ENCODE data around the gene MUC12.

DNA sequence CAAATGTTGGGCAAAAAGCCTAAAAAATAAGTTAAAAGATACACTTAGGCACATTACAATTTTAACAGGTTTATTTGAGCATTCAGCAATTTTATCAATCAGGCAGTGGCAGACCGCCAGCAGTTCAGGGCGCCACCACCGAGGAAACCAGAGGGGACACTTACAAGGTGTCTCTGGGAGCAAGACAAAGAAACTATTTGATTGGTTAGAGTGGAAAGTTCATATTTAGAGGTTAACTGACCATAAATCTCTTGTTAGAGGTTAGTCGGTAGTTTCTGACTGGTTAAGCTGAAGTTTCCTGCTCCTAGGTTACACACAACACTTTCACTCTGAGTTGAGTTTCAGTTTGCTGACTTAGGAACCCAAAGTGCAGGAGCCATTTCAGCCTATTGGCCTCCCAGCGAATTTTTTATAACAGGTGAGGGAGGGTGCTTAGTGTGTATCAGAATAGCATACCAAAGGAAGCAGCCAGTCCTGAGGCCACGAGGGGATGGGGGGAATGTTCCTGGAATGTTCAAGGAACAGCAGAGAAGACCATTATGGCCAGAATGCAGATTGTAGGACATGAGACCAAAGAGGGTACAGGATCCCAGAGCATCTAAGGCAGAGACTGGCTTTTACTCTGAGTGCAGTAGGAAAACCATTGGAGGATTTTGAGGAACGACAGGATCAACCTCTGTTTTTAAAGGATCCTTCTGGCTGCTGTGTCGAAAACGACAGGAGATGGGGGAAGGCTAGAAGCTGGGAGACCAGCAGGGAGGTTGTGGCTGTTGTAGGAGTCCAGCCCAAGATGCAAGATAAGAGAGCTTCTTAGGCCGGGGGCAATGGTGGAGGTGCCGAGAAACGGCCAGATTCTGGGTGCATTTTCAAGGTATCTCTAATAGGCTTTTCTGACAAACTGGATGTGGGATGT is 10.6 kb upstream of the PVRIG start:
- PRO-cap, result no peak

- PRO-cap, result no peak
These were observed 22.9 kb upstream of the PILRB start for GRCh38 chr7:100334957-100335475.

DNA sequence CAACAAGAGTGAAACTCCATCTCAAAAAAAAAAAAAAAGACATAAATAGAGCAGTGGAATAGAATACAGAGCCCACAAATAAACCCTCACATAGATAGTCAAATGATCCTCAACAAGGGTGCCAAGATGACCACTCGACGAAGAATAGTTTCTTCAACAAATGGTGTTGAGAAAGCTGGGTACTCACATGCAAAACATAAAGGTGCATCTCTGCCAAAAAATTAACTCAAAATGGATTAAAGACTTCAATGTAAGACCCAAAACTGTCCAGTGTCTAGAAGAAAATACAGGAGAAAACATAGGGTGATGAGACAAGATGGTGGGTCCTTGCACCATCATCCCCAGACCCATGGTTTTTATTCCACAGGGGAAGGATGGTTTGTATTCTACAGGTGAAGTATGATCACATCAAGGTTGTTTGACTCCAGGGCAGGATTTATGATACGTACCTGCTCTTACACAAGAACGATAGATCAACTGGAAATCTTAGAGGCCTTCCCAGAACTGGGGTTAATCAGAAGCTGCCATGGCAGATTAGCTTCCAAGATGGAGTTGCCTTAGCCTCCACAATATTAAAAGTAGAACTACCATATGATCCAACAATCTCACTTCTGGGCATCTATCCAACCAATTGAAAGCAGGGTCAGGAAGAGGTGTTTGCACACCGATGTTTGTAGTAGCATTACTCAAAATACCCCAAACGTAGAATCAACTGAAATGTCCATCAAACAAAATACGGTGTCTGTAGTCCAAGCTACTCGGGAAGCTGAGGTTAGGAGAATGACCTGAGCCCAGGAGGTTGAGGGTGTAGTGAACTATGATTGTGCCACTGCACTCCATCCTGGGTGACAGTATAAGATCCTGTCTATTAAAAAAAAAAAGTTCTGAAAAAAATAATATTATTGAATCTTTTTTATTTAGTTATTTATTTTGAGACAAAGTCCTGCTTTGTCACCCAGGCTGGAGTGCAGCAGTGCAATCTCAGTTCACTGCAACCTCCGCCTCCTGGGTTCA is 6.5 kb downstream of the PILRB start:
- PRO-cap, result no peak

DNA sequence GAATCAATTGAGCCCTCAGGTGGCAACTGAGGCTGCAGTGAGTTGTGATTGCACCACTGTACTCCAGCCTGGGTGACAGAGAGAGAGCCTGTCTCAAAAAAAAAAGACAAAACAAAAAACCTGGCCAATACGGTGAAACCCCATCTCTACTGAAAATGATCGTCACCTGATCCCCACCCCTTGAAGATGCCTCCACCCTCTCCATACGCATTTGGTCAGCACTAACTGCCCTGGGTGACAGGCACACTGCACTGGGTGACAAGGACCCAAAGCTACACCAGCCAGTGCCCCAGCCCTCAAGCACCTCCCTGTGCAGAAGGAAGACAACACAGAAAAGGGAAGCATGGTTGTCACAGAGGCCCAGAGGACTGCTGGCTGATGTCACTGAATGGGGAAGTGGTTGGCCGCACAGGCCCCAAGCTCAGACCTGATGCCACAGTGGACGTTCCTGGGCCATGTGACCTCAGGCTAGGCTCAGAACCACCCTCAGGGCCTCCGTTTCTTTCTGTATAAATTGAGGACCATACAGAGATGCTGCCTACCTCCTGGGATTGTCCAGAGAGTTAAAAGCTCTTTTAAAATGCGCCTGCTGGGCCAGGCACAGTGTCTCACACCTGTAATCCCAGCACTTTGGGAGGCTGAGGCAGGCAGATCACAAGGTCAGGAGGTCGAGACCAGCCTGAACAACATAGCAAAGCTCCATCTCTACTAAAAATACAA is 4.2 kb upstream of the PILRA start:
- PRO-cap, result no peak

GRCh38 chr7:100433230-100433883 is 2.9 kb downstream of the PPP1R35 start:
- PRO-cap, result no peak

GRCh38 chr7:100435241-100436278 is 737 bp downstream of the PPP1R35 start:
- PRO-cap, result unidirectional peak, plus-strand start at chr7:100435758; unidirectional peak, plus-strand start at chr7:100435770; unidirectional peak, minus-strand start at chr7:100436151

- PRO-cap, result unidirectional peak, plus-strand start at chr7:100473050
These were observed 6.3 kb downstream of the TSC22D4 start for GRCh38 chr7:100472397-100473461.

- PRO-cap, result no peak
These were observed 10.3 kb downstream of the SAP25 start for GRCh38 chr7:100563304-100563832.

DNA sequence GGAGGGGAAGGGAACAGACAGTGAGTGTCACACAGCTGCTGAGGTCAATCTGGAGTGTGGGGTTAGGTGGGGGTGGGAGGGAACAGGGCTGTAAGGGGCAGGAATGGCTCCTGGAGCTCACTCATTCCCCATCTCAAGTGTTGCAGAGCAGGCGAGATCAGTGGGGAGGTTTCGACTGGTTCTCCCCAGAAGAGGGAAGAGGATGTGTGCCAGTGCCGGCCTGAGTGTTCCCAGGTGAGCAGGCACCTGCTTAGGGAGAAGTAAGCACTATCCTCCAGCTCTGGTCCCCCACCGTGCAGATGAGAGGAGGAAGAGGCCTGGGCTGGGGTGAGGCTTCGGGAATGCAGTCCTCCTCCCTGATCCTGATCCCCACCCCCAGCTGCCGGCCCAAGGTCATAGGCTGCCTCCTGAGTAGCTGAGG is 1.4 kb downstream of the LRCH4 start:
- PRO-cap, result bidirectional peak, plus-strand start outside the sequence, minus-strand start at position 368 of the sequence

- PRO-cap, result unidirectional peak, minus-strand start at chr7:100613199
These were observed 709 bp downstream of the MOSPD3 start for GRCh38 chr7:100612679-100613819.

DNA sequence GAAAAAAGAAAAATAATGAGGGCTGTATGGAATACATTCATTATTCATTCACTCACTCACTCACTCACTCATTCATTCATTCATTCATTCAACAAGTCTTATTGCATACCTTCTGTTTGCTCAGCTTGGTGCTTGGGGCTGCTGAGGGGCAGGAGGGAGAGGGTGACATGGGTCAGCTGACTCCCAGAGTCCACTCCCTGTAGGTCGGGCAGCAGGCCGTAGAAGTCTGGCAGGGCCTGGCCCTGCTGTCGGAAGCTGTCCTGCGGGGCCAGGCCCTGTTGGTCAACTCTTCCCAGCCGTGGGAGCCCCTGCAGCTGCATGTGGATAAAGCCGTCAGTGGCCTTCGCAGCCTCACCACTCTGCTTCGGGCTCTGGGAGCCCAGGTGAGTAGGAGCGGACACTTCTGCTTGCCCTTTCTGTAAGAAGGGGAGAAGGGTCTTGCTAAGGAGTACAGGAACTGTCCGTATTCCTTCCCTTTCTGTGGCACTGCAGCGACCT is 2.2 kb downstream of the EPO start:
- PRO-cap, result no peak

DNA sequence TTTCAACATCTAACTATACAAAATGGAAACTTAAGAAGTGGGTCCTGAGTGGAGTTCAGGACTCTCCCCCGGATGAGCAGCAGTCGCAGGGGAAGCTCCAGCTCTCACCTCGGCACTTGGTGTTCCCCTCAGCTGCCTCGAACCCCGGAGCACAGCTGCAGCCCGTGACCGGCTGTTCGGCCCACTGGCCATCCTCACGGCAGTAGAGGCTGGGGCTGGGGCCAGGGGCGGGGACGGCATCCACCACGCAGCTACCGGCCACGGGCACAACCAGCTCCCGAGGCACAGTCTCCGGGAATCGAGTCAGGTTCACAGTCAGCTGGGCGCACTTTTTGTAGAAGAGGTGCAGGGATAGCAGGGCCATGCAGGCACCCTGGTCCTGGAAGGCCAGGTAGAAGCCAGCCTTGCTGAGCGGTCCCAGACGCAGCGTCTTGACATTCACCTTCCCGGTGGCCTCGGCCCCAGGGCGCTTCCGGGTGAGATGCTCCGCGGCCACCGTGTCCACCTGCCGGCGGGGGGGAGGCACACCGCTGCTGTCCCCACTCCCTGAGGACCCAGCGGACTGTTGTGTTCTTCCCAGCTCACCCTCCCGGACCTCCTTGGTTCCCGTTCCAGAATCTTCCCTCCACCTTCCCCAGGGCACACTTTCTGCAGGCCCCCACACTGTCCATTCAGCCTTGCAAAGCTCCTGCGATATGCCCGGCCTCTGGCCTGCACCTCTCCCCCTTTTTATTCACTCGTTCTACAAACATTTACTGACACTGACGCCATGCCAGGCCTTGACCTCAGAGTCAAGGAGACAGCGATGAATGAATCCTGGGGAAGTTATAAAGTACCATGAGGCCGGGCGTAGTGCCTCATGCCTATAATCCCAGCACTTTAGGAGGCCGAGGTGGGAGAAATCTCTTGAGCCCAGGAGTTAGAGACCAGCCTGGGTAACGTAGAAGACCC is 4.9 kb downstream of the EPHB4 start:
- PRO-cap, result no peak

DNA sequence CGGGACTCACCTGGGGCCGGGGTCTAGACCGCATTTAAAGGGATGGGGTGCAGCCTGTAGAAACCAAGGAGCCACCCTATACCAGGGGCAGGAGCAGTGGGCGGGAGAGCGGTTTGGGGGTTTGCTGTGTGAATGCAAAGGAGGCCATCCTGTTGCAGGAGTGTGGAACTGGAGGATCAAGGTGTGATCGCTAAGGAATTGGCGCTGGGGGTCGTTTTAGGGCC is 1.1 kb downstream of the EPHB4 start:
- PRO-cap, result no peak

DNA sequence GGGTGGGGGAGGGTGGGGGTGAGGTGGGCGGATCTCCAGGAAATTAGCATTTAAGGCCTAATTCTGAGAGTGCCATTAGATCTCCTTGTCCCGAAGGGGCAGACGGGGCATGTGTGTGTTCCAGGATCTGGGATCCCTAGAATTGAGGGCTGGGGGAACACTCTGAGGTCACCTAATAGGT is 9.4 kb upstream of the EPHB4 start:
- PRO-cap, result no peak

DNA sequence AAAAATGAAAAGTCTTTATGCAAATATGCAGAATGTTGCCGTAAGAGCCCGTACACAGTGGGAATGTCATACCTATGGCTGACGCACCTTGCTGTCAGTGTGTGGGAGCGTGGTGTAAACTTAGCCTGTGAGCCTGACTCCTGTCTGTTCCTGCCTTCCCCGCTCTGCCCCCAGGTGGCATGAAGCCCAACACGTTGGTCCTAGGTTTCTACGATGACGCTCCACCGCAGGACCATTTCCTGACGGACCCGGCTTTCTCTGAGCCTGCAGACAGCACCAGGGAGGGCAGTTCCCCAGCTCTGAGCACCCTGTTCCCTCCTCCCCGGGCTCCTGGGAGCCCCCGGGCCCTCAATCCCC is 1.7 kb upstream of the TRIP6 start:
- PRO-cap, result no peak

GRCh38 chr7:100884720-100885073 is 4.8 kb downstream of the UFSP1 start:
- PRO-cap, result bidirectional peak, plus-strand start at chr7:100885014, minus-strand start at chr7:100884904

GRCh38 chr7:100950739-100951014 is 1.3 kb downstream of the MUC3A start:
- PRO-cap, result no peak

- PRO-cap, result no peak
These were observed 2.4 kb upstream of the MUC12 start for GRCh38 chr7:100966869-100967388.

GRCh38 chr7:100967389-100968458 is 1.6 kb upstream of the MUC12 start:
- PRO-cap, result no peak

DNA sequence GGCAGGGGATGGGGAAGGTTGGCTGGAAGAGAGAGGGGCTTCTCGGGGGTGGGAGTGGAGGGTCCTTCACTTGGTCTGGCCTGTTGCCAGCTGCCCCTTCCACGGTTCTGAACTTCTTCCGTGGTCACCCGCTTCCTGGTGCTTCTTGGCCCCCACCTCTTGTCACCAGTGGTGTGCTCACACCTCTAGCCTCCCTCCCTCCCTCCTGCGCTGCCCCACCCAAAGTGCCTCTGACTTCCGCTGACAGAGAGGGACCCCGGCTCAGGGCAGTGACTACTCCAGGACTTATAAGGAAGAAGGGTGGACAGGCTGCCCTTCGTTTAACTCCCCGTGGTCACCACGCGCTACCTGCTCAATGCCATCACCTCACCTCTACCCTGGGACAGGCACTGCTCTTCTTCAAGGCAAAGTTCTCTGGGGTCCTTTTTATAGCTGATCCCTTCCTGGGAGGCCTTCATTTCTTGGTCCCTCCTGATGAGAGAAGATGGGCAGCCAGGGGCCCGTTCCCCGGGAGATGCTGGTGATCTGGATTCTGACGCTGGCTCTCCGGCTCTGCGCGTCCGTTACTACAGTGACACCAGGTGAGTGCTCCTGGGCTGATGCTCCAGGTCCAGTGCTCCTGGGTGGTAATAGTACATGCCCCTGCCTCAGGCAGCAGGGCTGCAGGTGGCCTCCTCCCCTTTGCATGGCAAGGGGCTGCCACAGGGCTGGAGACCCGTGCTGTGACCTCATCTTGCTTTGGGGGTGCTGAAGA is at the start of gene MUC12:
Gene MUC12, plus strand, starts transcription at position 457 of the 754 bp plus-strand sequence.
- PRO-cap, result no peak